ENCODE measurements around the genes FAF1, KTI12 and ZFYVE9.

DNA sequence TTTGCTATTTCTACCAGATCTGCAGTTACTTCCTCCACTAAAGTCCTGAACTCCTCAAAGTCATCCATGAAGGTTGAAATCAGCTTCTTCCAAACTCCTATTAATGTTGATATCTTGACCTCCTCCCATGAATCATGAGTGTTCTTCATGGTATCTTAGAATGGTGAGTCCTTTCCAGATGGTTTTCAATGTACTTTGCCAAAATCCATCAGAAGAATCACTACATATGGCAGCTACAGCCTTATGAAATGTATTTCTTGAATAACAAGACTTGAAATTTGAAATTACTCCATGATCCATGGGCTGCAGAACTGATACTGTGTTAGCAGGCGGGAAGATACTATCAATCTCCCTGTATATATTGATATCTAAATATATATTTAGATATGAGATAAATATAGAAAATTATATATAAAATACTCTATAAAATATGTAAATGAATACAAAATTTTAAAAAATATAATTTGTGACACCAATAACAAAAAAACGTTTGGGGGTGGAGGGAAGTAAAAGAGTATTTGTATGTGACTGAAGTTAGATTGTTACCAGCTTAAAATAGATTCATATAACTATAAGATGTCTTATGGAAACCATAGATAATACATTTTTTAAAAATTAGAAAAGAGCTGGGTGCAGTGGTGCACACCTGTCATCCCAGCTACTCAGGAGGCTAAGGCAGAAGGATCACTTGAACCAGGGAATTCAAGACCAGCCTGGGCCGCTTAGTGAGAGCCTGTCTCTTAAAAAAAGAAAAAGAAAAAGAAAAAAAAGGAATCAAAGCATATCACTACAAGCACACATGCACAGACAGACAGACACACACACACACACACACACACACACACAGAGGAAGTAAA lies 180.7 kb downstream of the FAF1 start:
- PRO-cap, result no peak

DNA sequence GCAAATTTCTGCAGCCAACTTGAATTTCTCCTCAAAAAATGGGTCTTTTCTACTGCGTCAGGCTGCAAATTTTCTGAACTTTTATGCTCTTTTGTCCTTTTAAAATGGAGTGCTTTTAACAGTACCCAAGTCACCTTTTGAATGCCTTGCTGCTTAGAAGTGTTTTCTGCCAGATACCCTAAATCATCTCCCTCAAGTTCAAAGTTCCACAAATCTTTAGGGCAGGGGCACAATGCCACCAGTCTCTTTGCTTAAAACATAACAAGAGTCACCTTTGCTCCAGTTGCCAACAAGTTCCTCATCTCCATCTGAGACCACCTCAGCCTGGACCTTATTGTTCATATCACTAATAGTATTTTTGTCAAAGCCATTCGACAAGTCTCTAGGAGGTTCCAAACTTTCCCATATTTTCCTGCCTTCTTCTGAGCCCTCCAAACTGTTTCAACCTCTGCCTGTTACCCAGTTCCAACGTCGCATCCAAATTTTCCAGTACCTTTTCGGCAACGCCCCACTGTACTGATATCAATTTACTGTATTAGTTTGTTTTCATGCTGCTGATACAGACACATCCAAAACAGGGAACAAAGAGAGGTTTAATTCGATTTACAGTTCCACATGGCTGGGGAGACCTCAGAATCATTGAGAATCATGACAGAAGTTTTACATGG lies 26.8 kb downstream of the FAF1 start:
- PRO-cap, result no peak

GRCh38 chr1:50959425-50960491 lies at the start of gene FAF1:
Gene FAF1 (minus strand): TSS chr1:50960267.
- PRO-cap, result bidirectional peak, plus-strand start at chr1:50960401, minus-strand start at chr1:50960267

DNA sequence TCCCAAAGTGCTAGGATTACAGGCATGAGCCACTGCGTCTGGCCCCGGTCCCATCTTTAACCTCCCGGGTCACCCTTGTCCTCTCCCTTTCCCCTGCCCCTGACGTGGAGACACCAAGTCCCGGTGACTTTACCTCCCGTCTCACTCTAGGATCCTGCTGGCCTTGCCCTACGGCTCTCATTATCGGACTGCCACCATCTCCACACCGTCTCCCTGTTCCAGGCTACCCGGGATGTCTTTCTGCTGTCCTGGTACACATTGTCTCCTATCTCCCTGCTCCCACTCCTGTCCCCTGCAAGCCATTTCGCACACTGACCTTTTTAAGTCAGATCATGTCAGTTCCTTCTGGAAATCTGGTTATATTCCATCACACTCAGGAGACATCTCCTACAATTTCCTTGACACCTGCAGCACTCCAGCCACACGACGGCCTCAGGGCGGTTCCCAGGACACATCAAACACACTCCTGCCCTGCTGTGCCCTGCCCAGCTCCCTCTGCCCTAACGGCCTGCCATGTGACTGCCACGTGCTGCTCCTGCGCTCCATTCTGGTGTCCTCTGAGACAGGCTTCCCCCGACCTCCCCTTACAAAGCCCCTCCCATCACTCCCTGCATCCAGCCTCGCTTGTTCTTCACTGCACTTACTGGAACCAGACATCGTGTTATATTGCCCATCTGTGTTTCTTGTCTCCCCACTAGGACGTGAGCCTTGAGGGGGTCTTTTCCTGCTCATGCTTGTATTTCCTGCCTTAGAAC lies 32.7 kb downstream of the TTC39A start:
- PRO-cap, result no peak

DNA sequence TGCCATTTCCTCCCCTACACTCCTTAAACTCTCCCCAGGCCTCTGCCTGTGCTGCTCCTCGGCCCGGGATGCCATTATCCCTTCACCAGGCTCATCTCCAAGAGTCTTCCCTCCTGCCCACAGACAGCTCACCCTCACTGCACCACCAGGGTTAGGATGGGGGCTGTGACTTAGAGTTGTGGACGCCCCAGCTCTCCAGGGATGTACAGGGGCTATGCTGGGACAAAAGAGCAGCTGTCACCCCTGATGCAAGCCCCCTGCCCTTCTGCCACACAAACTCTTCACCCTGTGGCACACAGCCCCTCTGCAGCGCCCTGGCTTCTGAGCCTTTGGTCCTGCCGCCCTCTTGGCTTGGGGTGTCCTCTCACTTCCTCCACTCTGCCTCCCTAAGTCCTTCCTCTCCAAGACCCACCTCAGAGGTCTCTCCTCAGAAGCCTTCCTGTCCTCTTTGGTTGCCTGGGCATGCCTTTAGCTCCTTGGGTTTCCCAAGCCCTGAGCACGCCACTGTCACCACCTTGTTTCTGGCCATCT lies 31.9 kb downstream of the TTC39A start:
- PRO-cap, result no peak

GRCh38 chr1:51349350-51349924 lies 19.1 kb upstream of the TTC39A start:
- PRO-cap, result no peak

- PRO-cap, result unidirectional peak, minus-strand start at chr1:51549188
These were observed 29.9 kb upstream of the EPS15 start for GRCh38 chr1:51548804-51549452.

DNA sequence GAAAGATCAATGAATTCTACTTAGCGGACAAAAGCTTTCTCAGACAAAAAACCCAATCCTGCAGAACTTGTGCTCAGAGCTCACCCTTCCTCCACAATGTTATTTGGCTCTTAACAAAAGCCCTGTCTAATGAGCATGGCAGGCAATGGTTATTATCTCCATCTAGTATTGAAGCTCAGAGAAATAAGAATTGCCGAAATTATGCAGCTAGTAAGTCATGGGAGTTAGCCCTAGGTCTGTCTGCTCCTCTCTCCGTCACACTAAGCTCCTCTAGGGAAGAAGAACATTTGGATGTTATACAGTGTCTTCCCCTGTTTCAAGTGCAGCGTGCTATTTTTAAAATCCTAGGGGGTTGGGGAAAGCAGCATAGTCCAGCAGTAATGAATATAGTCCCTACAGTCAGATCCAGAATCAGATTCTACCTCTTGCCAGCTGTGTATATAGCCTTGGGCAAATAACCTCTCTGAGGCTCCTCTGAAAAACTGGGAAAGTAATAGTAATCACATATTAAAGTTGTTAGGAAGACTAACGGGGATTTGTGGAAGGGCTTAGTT lies 44.6 kb upstream of the OSBPL9 start:
- PRO-cap, result no peak

DNA sequence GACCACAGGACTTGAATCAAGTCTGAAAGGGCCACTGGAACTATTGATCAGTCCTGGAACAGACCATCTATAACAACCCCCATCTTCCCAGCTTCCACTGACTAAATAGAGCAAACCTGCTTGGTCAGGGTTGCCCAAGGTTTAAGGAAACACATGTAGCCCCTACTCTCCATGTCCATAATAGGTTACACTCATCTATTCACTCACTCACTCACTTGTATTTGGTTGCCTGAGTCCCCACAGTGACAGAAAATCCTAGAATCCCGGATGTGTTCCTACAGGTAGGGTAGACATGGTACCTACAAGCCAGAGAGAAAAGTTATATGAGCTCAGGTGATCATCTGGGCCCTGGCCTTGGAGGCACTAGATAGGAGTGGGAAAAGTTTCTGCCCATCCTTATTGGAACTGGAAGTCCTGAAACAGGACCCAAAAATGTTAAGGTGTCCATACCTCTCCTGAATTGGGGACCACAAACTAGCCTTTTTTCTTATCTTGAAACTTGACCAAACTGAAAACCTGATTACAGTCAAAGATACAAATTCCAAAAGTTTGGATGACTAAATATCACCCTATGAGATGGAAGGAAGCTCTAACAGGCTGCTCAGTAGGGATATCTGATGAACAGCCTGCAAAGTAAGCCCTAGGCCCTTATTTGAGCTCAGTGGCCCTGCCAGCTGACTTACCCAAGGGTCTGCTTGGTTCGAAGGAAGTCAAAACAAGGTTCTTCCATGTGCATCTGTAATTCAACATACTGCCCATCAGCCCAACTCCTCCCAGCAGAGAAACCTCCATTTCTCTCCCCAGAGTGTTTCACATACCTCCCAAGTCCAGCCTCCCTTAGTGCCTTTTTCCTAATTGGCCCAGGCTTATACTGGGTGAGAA lies 86.9 kb downstream of the NRDC start:
- PRO-cap, result no peak

DNA sequence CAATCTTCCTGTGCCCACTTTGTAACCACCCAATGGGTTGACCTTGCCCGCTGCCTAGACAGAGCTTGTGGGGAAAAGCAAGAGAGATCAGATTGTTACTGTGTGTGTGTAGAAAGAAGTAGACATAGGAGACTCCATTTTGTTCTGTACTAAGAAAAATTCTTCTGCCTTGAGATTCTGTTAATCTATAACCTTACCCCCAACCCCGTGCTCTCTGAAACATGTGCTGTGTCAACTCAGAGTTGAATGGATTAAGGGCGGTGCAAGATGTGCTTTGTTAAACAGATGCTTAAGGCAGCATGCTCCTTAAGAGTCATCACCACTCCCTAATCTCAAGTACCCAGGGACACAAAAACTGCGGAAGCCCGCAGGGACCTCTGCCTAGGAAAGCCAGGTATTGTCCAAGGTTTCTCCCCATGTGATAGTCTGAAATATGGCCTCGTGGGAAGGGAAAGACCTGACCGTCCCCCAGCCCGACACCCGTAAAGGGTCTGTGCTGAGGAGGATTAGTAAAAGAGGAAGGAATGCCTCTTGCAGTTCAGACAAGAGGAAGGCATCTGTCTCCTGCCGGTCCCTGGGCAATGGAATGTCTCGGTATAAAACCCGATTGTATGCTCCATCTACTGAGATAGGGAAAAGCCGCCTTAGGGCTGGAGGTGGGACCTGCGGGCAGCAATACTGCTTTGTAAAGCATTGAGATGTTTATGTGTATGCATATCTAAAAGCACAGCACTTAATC lies 15.8 kb upstream of the RAB3B start:
- PRO-cap, result no peak

GRCh38 chr1:52033651-52034072 lies at the start of gene KTI12:
Gene KTI12 (minus strand): TSS chr1:52033810.
- PRO-cap, result bidirectional peak, plus-strand start at chr1:52033889, minus-strand start at chr1:52033705

GRCh38 chr1:52141442-52142326 lies at the start of gene ZFYVE9:
Gene ZFYVE9 (plus strand): TSS chr1:52142089.
- PRO-cap, result bidirectional peak, plus-strand start at chr1:52142089, minus-strand start at chr1:52141988; bidirectional peak, plus-strand start at chr1:52142190, minus-strand start at chr1:52142228

GRCh38 chr1:52358995-52359344 lies 7.0 kb downstream of the CC2D1B start:
- PRO-cap, result no peak

GRCh38 chr1:52474875-52475632 lies 70.7 kb downstream of the PRPF38A start:
- PRO-cap, result no peak

- PRO-cap, result no peak
These were observed 71.4 kb downstream of the TUT4 start for GRCh38 chr1:52481325-52482070.

DNA sequence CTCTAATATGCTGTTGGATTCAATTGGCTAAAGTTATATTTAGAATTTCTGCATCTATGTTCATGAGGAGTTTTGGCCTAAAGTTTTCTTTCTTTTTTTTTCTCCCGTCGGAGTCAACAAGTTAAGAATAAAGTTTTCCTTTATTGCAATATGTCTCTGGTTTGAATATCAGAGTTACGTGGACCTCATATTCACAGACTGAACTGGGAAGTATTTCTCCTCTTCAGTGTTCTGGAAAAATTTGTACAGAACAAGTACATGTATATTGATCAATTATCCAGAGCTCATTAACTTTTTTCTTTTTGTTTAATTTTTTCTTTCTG lies 46.7 kb downstream of the TUT4 start:
- PRO-cap, result no peak

DNA sequence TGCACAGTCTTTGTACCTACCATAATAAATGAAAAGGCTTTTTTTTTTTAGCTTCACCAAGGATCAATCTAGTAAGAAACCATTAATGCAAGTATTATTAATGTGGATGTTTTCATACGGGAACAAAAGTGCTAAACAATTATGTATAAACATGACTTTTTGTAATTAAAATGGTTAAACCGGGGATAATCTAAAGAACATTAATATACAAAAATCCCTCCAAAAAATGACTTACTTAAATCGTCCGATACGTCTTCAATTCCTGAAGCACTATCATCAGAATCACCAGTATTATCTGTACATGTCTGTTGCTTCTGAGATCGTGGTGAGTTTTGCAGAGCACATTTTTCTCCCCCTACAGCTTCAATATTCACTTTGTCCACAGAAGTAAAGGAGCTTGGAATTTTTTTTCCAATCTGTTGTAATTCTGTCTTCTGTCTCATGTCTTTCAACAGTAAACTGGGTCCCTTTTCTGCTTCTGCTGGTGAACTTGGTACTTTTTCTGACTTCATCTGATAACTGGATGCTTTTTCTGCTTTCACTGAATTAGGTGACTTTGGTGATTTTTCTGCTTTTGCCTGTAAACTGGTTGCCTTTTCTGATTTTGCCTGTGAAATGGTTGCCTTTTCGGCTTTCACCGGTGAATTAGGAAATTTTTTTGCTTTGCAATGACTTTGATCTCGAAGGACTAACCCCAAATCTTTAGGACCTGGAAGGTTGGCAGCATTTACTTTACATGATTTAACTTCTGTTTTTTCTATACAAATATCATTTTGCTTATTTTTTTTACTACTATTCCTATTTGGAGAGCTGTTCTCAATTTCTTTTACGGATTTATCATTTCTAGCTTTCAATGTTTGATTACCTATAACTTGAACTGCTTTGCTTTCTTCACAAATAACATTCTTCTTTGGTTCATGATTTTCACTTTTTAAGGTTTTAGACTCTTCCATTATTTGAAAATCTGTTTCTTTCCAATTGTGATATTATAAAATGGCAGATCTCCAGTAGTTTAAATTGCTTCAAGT lies 27.2 kb downstream of the TUT4 start:
- PRO-cap, result no peak

GRCh38 chr1:52553323-52554022 lies 581 bp upstream of the TUT4 start:
- PRO-cap, result bidirectional peak, plus-strand start at chr1:52553386, minus-strand start at chr1:52553463; bidirectional peak, plus-strand start at chr1:52553674, minus-strand start at chr1:52553611

DNA sequence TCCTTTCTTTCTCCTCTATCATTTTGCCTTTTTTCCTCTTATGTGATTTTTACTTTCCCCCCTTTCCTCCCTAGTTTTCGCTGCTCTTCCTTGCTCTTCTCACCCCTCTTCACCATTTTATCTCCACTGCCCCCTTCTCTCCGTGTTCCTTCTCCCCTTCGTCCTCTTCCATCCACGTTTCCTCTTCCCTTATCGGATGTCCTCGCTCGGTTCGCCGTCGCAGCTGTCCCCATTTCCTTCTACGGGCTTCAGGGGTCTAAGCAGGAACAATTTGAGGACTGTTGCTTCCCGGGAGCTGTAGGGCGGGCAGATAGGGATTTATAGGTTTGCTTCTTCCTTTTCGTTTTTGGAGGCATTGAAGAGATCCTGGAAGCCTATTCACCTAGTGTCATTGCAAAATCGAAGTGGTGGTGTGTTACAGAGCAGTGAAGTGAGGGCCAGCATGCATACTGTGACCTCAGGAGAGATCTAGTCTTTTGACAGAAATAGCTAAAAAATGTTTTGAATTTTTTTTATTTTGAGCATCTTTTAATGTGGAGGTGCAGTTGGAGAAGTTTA lies 820 bp downstream of the ZYG11B start:
- PRO-cap, result no peak

DNA sequence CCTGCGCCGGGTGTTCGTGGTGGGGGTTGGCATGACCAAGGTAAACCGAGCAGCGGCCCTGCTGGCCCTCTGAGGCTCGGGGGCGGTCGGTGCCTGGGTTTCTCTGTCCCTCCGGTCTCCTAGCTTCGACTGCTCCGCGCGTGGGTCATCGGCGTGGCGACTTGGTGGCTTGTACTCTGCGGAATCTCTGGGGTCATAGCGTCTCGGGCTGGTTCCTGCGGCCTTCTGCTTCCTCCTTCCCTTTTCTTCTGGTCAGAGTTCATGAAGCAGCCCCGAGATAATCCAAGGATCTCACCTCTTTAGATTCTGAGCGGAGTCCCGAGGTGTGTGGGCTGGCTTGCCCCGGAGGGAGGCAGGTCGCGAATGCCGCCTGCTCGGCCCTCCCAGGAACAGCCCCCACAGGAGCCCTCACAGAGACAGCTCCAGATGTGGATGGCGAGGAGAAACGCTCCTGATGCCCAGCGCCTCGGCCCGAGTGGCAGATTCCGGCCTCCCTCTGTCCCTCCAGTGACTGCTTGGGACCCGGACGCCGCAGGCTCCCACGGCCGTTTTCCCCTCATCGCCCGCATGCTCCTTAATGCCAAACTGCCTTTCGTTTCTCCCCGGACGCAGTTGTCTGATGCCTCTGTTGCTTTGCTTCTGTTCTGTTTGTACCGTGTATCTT lies 482 bp downstream of the SCP2 start:
- PRO-cap, result no peak

Measured in NALM6 (cell line).